Metastatic Breast Carcinoma in the Brain (tissue), 10 donors: ENCODE measurements around a stretch of chr12.

GRCh38 chr12:124488452-124488866, 79.0 kb downstream of the NCOR2 start:
- PRO-cap, 10 experiments, result no peak in any of the 10 experiments

GRCh38 chr12:124490747-124491505, 76.5 kb downstream of the NCOR2 start:
- PRO-cap, 10 experiments, result no peak in any of the 10 experiments

DNA sequence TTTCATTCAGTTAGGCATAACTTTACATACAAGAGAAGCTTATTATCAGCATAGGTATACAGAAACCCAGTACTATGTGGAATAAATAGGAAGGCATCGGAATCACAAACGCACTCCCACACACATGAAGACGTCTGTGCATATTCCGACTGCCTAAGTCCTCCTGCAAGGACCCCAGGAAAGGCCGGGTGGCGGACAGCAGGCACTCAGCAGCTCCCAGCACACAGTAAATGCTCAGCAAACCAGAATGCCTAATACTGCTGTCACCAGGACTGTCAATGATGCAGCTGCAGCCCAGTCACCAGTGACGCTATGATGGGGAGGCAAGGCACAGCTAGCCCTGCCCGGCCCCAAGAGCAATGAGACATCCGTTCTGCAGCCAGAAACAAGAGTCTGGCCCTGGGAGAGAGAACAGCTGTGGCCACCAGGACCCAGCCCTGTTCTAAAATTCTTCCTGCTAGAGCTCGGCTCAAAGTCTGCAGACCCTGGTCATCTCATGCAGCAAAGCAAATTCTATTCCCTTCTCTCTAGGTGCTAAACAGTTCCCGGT, 69.8 kb downstream of the NCOR2 start:
- PRO-cap, 10 experiments, result peak in 7 of 10 experiments; most common plus-strand start position 382 of the sequence (in 6); most common minus-strand start position 213 of the sequence (in 1)

DNA sequence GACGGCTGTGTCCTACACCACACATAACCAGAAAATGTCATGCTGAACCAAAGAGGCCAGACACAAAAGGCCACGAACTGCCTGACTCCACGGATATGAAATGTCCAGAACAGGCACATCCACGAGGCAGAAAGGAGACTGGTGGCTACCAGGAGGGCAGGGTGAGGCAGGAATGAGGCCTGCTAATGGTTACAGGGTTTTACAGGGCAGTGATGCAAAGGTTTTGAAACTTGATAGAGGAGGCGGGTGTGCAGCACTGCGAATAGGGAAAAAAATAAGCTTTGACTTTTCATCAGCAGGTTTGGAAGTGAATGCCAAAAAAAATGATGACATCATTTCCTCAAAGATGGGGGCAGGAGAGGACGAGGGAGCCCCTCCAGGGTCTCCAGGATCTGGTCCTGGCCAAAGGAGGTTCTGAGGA, 68.6 kb downstream of the NCOR2 start:
- PRO-cap, 10 experiments, result no peak in any of the 10 experiments

DNA sequence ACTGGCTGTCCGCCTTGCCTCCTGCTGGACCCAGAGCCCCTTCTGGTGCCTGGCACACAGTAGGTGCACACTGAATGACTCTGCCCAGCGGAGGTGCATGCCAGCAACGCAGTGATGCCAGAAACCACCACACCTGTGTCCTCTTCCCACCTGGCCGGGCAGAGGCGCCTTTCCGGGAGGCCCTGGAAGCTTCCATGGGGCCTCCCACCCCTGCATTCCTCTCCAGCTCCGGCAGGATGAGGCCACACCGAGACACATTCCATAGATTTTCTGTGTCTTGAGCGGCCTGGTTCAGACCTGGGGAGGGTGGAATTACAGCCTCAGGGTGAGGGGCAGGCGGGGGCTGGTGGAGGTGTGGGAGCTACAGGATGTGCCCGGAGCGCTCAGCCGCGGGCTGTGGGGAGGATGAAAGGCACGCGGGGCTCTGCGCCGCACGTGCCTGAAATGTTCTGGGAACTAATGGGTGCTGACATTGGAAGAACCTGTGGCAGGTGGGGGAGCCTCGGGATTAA, 66.9 kb downstream of the NCOR2 start:
- PRO-cap, 10 experiments, result peak in 1 of 10 experiments; most common plus-strand start position 245 of the sequence (in 1); most common minus-strand start position 116 of the sequence (in 1)

GRCh38 chr12:124515834-124516406, 51.5 kb downstream of the NCOR2 start:
- PRO-cap, 10 experiments, result no peak in any of the 10 experiments

- PRO-cap, 10 experiments, result no peak in any of the 10 experiments
These were observed 2.2 kb upstream of the NCOR2 start for GRCh38 chr12:124569665-124570051.

DNA sequence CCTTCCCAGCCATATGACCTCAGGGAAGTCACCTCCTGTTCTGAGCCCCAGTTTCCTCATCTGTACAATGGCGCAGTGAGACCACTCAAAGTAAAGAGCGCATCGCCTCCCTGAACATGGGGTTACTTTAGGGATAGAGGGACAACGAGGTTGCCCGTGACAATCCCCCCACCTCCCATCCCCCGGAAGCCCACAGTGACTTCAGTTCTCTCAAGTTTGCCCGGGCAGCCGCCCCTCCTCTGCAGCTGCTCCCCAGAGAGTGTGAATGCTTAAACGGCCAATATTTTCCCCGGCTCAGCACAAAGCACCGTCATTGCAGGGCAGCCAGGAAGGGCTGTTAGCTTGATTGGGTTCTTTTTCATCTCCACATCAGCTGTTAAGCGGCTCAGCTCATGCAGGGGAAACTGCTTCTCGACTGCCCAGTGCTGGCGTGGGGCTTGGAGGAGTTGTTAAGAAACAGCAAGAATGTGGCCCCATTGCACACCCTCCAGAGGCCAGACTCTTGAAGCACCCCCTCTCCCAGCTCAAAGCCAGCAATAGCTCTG, 120.5 kb upstream of the NCOR2 start:
- PRO-cap, 10 experiments, result no peak in any of the 10 experiments

DNA sequence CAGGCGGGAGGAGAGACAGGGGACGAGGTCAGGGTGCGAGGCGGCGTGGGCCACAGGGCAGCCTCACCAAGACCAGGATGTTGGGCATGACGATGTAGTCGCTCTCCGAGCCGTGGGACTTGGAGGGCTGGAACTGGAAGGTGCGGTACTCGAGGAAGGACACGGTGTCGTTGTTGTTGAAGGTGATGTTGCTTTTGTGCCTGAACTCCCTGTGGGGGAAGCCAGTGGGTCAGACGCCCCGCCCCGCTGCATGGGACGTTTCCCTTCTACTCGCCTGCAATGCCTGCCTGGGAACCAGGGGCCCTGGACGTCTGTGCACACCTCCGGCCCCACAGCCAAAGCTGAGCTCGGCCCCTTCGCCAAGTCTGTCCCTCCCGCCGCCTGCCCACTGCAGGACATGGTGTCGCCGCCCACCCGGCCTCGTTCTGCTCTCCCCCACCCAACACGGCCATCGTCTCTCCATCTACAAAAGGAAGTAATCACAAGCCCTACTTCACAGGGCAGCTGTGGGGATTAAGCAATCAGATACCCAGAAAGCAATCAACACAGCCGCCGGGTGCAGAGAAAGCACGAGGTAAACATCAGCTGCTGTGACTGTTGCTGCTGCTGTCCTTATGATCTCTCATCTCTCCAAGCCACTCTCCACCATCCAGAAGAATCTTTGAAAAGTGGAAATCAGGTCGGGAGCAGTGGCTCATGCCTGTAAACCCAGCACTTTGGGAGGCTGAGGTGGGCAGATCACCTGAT, 48.6 kb downstream of the SCARB1 start:
- PRO-cap, 10 experiments, result no peak in any of the 10 experiments

GRCh38 chr12:124828177-124829211, 35.2 kb downstream of the SCARB1 start:
- PRO-cap, 10 experiments, result peak in 1 of 10 experiments; most common plus-strand start chr12:124829026 (in 1); most common minus-strand start chr12:124828719 (in 1)

DNA sequence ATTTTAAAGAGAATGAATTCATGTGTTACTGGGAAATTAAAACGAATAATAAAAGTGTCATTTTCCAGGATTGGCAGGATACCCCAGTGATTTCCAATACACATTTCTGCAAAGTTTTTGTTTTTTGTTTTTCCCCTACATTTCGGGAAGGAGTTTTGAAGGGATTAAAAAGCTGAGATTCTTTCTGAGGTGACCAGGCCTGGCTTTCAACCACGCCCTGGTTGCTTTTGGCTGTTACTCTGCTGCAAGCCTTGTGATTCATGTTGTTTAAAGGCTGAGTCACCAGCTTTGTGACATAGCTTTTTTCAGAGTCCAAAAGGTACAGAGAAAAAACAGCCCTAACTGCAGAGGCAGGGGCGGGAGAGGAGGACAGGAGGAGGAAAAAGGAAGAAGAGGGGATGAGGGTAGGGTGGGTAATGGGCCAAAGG, 1.8 kb upstream of the UBC start:
- PRO-cap, 10 experiments, result peak in 10 of 10 experiments; most common plus-strand start position 341 of the sequence (in 4); most common minus-strand start position 241 of the sequence (in 9)

- PRO-cap, 10 experiments, result peak in 5 of 10 experiments; most common plus-strand start chr12:124919788 (in 1); most common minus-strand start chr12:124919997 (in 1)
These were observed 5.4 kb upstream of the UBC start for GRCh38 chr12:124919537-124920466.

GRCh38 chr12:125029393-125030022, 35.7 kb upstream of the AACS start:
- PRO-cap, 10 experiments, result no peak in any of the 10 experiments

DNA sequence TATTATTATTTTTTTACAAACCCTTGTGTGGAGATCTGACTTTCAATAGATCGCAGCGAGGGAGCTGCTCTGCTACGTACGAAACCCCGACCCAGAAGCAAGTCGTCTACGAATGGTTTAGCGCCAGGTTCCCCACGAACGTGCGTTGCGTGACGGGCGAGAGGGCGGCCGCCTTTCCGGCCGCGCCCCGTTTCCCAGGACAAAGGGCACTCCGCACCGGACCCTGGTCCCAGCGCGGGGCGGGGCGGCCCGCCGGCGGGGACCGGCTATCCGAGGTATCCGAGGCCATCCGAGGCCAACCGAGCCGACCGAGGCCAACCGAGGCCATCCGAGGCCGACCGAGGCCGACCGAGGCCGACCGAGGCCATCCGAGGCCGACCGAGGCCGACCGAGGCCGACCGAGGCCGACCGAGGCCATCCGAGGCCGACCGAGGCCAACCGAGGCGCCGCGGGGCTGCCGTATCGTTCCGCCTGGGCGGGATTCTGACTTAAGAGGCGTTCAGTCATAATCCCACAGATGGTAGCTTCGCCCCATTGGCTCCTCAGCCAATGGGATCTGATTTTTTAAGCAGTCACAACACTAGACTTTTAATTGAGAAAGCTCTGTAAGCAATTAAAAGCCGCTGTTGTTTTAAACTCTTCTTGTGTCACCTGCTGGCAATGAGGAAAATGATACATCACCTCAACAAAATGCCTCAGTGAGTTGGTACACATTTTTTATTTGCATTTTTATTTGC, 1100.9 kb upstream of the TMEM132C start:
- PRO-cap, 10 experiments, result peak in 3 of 10 experiments; most common minus-strand start position 115 of the sequence (in 2)

DNA sequence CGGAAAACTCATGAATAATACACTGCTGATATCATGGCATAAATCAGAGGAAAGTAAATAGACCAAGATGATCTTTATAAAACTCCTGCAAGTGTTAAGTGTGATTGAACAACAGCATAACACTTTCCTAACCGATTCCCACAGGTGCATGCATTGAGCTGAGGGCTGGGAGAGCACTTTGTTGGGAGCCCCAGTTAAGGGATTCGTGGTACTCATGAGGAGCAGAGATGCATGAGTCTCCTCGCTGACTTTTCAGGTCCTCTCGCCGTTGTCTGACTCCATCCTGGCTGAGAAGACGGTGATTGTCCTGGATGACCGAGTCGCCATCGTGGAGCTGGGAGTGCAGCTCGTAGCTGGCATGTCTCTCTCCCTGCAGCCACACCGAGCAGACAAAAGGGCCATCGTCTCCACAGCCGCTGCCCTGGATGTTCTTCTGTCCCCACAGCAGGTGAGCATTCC, 643.0 kb upstream of the TMEM132C start:
- PRO-cap, 10 experiments, result peak in 1 of 10 experiments; most common plus-strand start position 107 of the sequence (in 1)

GRCh38 chr12:128265971-128266668, 850 bp upstream of the TMEM132C start:
- PRO-cap, 10 experiments, result no peak in any of the 10 experiments

DNA sequence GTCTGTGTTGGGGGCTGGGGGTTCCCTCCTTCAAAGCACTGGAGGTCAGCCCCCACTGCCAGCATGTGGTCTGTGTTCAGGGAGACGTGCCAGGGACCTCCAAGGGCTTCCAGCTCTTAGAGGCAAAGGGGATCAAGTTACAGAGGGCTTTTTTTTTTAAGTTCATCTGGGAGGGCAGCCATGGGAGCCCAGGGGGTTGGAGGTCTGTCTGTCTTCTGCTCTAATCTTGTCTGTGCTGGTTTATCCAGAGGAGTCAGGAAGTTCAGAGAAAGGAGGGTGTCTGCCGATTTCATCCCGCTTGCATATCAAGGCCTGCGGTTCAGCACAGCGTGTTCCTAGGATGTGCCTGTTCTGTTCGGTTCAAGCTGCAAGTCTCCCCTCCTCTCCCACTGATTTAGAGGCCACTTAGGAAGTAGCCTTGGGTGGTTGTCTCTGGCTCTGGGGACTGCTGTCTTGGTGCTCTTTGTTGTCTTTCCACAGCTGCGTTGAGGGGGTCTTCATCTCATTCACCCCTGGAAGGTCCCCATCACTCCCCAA, 72.2 kb downstream of the TMEM132C start:
- PRO-cap, 10 experiments, result no peak in any of the 10 experiments

GRCh38 chr12:128803632-128804215, 20.0 kb downstream of the SLC15A4 start:
- PRO-cap, 10 experiments, result no peak in any of the 10 experiments

GRCh38 chr12:128871554-128871909, 18.3 kb downstream of the GLT1D1 start:
- PRO-cap, 10 experiments, result no peak in any of the 10 experiments

- PRO-cap, 10 experiments, result no peak in any of the 10 experiments
These were observed 120.9 kb downstream of the GLT1D1 start for GRCh38 chr12:128973920-128974803.